Heart (tissue), 3 donors: ENCODE results near the gene TLCD3A.

DNA sequence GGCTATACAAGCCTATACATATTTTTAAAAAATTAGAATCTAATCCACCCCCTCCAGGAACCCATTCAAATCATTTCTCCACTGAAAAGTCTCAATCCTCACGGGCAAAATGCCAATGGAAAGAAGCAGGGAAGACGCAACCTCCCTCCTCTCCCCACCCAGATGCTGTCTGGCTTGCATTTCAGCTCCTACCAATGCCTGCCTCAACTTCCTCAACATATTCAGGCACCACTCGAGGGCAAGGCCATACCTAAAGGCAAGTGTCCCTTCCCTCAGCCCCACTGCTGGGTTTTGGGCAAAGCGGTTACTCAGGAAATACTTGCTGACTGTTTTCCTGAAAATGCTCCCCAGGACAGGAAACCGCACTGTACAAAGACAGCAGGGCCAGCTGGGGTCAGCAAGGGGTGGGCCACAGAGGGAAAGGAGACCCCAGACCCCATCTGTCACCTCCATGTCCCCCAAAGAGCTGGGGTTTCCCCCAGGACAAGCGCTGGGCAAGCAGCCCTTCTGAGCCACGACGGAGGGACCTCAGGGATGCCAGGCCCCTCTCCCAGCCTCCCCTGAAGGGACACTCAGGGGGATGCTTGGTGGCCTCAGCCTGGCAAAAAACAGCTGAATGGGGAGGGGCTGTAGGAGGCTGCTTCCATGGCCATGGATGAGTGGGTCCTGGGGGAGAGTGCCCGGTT, 47.7 kb upstream of the DOC2B start:
- RAMPAGE, long total RNA, 2 experiments, result no peak in any of the 2 experiments

DNA sequence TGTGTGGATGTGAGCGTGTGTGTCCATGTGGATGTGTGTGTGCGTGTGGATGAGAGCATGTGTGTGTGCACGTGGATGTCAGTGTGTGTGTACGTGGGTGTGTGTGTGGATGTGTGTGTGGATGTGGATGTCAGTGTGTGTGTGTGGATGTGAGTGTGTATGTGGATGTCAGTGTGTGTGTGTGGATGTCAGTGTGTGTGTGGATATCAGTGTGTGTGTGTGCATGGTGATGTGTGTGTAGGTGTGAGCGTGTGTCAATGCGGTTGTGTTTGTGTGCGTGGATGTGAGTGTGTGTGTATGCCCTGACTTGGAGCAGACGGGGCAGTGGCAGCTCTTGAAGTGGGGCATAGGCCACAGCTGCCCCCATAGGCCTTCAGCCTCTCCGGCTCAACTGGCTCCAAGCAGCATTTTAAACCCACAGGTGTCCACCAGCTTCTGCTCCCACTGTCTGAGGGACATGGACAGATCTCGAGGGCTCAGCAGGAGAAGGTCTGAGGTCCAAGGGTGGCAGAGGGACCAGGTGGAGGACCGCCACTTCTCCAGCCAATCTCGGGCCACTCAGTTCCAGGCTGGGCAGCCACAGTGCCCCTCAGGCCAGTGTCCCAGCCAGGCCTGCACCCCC, 63.9 kb upstream of the DOC2B start:
- RAMPAGE, long total RNA, 2 experiments, result no peak in any of the 2 experiments

DNA sequence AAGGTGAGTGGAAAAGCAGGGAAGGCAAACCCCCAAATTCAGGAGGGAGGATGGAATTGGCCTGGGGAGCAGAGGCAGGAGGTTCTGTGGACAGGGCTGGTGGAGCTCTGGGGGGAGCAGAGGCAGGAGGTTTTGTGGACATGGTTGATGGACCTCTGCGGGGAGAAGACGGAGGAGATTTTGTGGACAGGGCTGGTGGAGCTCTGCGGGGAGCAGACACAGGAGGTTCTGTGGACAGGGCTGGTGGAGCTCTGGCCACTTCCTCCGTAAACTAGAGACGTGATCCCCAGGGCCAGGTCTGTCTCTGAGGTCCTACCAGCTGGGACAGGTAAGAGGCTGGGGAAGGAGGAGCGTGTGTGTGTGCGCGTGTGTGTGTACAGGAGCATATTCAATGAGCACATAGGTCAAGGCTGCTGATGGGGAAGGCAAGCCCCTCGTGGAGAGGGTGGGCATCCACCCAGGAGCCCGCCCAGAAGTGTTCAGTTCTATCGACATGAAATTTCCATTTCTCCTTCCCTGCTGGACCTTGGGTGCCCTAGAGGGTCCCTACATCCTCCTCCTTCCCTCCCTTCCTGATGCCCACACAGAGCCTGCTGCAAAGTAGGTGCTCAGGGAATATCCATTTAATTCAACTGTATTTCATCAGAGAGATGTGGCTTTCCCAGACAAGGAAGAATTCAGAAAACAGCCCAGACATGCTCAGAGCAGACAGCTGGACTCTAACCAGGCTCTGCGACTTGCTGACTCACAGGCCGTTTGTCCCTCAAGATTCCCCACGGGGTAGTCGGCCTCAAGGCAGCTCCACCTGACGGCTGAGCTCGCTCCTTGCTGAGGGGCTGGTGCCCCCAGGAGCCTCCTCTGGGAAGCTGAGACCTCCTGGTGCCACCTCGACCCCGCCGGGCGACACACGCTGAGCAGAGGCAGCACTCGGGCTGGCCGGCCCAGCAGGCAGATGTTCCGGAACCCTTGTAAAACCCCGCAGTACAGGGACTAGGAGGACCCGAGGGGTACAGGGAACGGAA, 20.4 kb downstream of the RPH3AL start:
- RAMPAGE, long total RNA, 2 experiments, result no peak in any of the 2 experiments

DNA sequence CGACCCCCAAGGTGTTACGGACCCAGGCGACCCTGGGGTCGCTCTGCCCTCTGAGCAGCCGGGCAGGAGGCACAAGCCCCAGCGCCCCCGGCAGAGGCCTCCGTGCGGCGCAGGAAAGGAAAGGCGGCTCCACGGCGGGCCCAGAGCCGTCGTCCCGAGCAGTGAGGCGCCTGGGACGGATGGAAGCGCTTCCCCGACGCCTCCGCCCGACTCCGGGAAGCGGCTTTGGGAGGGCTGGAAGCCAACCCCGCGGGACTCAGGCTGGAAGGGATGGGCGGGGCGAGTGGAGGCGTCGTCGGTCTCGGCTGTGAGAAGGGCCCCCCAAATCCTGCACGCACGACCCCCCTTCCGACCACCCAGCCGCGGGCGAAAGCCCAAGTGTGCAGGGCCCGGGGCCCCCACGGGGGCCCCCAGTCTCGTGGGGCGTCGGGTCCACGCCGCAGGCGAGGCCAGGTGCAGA, 24.8 kb upstream of the C17orf97 start:
- RAMPAGE, long total RNA, 2 experiments, result no peak in any of the 2 experiments

GRCh38 chr17:413891-414729, 4.0 kb downstream of the C17orf97 start:
- RAMPAGE, long total RNA, 2 experiments, result no peak in any of the 2 experiments

GRCh38 chr17:494686-495193, 84.6 kb downstream of the C17orf97 start:
- RAMPAGE, long total RNA, 2 experiments, result no peak in any of the 2 experiments

DNA sequence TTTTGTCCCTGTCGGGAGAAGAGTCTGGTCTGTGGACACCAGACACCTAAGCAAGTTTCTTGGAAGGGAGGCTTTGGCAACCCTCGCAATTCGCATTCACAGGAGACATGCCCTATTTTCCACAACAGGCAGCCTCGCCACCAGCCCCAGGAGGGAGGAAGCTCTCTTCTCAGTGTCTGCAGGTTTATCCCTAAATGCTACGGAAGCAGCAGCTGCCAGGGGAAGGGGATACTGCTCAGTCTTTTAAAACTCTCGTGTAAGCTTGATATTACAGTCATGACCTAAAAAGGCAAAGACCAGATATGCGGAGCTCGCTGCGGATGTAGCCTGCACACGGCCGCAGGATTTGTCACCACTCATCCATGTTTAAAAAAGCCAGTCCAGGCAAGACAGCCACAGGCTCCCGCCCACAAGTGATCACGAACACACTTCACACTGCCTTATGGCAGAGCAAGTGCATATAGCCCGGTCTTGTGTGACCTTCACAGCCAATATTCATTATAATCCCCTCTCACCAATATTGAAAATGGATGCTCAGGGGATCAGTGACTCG, 101.8 kb downstream of the C17orf97 start:
- RAMPAGE, long total RNA, 2 experiments, result no peak in any of the 2 experiments

GRCh38 chr17:602376-603117, 112.1 kb downstream of the VPS53 start:
- RAMPAGE, long total RNA, 2 experiments, result no peak in any of the 2 experiments

DNA sequence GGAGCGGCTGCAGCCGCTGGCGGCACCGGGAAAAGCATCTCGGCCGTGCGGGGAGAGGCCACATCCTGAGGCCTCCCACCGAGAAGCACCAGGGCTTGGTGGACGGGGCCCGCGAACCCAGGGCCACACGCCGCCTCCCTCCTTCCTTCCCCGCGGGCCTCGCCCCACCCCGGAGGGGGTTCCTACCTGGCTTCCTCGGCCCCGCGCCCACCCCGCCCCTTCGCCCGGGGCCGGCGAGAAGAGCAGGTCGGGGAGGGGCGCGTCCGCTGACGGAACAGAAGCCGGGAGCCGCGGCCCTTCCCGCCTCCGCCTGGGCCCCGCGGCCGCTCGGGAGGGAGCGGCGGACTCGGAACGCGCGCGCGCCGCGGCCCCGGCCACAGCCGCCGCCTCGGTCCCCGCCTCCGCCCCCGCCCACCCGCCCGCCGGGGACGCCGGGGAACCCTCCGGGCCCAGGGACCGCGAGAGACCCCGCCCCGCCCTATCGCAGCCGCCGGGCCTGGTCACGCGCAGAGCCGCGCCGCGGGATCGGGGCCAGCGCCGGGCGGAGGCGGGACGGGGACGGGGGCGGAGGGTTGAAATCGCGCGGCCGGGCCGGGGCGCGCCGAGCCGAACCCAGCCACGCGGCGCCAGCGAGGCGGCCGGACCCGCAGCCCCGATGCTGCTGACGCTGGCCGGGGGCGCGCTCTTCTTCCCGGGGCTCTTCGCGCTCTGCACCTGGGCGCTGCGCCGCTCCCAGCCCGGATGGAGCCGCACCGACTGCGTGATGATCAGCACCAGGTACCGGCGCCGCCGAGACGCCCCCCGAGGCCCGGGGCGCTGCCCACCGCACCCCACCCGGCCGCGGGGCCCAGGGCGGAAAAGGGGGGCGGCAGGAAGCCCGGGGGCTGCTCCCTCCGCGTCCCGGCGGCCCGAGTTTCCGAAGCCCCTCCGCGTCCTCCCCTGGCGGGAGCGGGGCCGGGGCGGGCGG, at the start of gene TLCD3A:
Gene TLCD3A (plus strand): TSS at position 604 of the 967 bp plus-strand sequence.
- RAMPAGE, long total RNA, 2 experiments, result no peak in any of the 2 experiments

- RAMPAGE, long total RNA, 2 experiments, result no peak in any of the 2 experiments
Measured at GRCh38 chr17:781237-781859, 732 bp downstream of the GLOD4 start.

DNA sequence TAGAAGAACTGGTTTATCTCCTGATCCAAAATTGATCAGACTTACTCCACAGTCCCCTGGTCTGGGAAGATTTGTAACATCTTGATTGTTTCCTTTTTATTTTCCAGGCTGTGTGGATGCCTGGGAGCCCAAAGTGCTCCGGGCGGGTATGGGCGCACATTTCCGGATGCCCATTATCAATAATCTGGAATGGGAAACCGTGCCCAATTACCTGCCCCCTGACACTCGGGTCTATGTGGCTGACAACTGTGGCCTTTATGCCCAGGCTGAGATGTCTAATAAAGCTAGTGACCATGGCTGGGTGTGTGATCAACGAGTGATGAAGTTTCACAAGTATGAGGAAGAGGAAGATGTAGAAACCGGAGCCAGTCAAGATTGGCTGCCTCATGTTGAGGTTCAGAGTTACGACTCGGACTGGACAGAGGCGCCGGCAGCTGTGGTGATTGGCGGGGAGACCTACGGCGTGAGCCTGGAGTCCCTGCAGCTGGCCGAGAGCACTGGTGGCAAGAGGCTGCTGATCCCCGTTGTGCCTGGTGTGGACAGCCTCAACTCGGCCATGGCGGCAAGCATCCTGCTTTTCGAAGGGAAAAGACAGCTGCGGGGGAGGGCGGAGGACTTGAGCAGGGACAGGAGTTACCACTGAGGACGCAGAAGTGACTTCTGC, 9.4 kb downstream of the MRM3 start:
- RAMPAGE, long total RNA, 2 experiments, result no peak in any of the 2 experiments

DNA sequence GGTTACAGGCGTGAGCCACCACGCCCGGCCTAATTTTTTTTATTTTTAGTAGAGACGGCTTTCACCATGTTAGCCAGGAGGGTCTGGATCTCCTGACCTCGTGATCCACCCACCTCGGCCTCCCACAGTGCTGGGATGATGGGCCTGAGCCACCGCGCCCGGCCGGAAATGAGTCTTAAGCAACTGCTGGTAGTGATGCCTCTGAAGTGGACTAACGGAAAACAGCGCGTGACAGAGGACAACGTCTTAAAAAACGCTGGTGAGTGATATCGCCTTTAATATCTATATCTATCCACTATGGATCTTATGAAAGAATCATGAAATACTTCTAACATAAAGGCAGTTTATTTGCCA, 69.9 kb downstream of the NXN start:
- RAMPAGE, long total RNA, 2 experiments, result no peak in any of the 2 experiments

DNA sequence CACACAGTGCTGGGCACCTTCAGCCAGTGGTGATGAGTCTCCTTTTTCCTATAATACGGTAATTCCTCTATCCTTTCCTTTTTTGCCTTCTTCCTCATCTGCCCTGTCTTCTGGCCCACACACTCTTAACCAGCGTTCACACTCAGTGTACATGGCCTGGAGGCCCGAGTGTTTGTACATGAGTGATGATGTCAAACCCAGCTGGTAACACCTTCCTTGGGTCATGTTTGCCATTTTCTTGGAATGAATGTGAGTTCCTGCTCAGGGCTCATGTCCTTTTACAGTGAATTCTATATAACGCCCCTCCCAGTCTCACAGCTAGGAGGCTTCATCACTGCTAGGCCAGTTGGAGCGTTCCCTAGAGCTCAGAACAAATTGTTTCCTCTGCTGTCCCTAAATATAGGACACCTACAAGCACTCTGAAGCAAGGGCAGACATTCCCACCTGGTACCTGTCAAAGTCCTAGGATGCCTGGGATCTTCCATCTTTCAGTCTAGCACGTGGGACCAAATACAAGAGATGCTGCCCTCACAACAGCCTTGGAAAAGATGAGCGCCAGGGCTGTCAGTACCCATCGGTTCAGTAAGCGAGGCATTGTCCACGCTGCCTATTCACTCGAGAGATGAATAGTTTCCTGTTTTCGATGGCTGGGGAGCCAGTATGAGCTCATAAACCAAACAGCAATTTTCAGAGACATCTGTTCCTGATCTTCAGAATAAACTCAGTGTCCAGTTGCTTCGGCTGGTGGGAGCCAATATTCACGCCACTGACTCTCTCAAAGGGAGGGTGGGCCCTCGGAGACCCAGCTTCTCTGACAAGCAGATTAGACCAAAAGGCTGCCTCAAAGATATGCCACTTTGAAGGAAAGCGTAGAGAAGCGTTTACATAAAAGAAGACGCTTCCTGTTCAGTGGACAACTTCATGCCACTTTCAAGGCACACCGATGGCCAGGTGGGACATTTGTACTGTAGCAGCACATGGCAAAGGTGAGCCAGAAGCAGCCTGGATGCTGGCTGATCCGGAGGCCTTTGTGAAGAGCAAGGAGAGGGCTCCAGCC, 5.7 kb downstream of the TIMM22 start:
- RAMPAGE, long total RNA, 2 experiments, result no peak in any of the 2 experiments

GRCh38 chr17:1004843-1005925, 8.3 kb downstream of the TIMM22 start:
- RAMPAGE, long total RNA, 2 experiments, result no peak in any of the 2 experiments

DNA sequence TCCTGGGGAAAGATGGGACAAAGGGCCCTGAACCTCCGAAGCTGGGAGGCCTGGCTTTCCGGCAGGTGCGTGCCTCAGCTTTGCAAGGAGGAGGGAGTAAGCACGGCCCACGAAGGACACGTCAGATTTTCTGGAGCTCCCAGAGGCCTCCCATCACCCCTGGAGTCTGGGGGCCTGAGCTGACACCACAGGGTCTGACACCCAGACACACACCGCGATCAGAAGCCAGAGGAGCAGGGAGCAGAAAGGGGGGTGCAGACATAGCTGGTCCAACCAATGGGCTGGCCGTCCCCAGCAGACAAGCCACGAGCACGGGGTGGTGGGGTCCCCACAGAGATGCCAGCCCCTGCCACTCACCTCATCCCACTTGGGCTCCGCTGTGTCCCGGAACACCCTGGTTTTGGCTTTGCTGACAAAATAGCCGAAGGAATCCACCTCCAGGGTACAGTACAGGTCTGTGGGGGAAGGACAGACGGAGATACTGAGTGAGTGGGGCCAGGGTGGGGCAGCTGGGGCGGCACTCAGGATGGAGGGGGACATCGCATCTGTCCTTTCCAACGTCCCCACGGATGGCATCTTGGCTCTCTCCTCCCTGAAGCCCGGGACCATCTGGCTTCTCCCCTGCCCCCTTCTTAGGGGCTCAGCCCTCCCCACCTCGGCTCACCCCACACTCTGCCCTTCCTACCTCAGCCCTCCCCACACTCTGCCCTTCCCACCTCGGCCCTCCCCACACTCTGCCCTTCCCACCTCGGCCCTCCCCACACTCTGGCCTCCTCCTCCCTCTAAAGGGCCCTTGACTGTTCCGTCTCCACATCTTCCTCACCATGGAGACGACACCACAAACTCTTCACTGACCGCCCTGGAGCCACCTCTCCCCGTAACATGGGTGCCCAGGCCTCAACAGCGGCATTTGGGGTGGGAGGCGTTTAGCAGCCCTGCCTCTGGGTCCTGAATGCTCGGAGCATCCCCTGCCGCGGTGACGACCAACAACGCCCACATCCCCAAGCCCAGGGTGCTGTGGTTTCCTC, 53.6 kb downstream of the TIMM22 start:
- RAMPAGE, long total RNA, 2 experiments, result no peak in any of the 2 experiments

DNA sequence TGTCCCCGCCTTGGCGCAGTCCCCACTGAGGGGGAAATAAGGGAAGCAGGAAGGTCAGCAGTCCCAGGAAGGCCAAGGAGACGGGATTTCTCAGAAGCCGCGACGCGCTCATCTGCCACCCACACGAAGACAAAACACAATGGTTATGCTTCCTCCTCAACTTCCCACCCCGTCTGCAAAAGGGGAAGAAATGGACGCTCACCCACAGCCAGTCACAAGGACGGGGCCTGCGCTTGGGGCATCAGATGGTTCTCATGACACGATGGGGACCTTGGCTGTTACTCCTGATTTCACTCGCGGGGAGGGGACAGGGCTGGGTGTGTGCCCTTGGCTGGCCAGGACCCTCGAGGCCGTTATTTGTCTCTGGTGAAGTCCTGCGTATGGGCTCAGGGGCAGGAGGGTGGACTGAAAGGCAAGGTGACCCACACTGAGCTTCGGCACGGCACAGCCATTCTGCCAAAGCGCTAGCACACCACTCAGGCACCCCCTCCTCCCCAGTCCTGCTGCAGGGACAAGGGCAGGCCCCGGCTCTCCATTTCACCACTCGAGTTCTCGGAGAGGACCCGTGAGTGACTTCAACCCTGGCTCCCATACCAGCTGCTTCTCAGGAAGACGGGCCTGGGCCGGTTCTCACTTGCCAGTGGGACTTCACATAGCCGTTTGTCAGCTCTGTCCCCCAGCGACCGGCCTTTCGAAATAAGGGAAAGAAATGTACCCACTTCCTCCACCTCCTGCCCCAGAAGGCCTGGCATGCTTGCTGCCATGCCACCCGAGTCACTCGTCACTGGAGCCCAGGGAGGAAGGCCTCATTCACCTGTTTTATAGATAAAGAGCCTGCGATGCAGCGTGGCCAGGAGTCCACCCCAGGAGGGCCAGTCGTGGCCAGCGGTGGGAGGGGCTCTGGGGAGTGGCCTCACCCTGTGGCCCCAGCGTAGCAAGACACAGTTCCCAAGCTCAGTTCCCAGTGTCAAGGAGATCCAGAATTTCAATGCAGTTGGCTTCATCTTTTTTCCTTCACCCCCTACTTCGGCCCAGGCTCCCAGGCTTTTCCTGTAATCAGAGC, 84.4 kb downstream of the ABR start:
- RAMPAGE, long total RNA, 2 experiments, result no peak in any of the 2 experiments

DNA sequence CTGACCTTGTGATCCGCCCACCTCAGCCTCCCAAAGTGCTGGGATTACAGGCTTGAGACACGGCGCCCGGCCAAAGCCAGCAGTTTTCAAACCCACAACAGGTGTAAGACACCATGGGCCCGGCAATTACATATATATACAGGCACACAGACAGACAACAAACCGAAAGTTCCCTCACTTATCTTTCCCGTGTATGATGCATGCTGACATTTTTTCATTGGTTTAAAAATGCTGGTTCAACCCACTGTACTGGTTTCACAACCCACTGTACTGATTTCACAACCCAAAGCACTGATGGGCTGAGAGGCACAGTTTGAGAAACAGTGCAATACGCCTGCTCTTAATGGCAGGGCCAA, 81.5 kb downstream of the ABR start:
- RAMPAGE, long total RNA, 2 experiments, result no peak in any of the 2 experiments

DNA sequence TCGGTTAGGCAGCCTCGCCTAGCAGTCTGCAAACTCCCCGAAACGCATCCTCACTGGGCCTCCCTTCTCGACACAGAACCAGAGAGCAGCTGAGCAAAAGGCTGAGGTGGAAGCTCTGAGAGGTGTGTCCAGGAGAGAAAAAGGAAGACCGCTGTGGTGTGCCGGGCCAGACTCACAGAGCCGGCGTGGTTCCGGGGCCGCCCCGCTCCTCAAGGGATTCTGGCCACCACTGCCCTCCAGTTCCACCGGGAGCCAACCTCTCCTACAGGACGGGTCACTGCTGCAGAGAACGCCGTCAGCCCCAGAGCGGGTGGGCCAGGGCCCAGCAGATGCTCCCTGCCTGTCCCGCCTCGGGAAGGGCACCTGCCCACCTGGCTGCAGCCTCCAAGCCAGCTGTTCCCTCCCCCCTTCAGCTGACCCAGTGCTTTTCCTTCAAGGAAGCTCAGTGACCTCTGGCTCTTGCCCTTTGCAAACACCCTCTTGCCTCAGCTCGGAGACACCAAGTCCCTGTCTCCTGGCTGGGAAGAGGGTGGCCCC, 71.7 kb downstream of the ABR start:
- RAMPAGE, long total RNA, 2 experiments, result no peak in any of the 2 experiments

DNA sequence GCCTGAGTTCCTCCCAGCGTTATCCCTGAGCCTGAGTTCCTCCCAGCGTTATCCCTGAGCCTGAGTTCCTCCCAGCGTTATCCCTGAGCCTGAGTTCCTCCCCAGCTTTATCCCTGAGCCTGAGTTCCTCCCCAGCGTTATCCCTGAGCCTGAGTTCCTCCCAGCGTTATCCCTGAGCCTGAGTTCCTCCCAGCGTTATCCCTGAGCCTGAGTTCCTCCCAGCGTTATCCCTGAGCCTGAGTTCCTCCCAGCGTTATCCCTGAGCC, 60.7 kb downstream of the ABR start:
- RAMPAGE, long total RNA, 2 experiments, result no peak in any of the 2 experiments

DNA sequence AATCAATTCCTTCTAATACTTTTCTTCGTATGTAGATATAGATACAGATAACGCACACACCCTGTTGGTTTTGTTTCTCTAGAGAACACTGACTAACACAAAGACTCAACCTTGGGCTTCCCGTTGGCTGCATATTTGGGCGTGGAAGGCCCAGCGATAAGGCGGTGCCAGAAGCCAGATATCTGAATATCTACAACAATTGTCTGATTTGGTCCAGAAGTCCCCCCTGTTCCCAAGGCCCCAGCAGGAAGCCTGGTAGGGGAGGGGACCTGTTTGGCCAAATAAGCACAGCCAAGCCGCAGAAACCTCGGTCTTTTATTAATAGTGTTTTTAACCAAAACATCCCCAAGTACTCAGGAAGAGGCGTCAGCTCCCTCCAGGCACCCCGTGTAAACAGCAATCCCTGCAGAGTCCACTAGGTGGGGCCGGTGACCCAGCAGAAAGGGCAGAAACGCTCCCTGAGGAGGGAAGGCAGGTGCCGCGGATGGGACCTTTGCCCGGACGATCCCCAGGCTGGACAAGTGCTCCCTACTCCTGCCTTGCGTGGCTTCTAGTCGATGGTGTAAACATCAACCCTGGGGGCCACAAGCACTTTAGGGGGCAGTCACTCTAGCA, 57.0 kb downstream of the ABR start:
- RAMPAGE, long total RNA, 2 experiments, result no peak in any of the 2 experiments